Mesenchymal stem cell of the bone marrow (primary cell): ENCODE measurements around the genes BAZ2B and ITGB6.

DNA sequence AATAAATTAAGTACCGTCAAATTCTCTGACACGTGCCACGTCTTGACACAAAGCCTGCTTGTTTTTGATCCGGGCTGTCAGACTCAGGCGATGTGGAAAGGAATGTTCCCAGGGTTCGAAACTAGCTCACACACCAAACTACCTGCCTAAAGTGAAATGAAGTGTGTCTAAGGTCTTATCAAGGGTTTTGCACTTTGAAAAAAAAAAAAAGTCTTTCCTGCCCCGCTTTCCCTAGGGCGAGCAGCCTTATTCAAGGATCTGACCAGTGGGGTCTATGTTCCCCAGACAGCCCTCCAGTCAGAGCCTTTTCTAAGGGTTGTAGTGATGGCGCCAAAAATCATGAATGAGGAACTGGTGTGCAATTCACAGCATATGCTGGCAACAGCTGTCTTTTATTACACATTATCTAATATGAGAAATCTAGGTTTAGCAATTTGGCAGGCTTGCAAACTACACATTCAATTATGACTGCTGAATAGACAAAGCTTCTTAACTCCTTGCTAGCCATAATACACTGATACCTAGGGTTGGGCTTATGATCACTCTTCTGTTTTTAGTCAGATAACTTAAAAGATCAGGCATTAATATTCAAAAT, 4.5 kb downstream of the CYTIP start:
- CAGE, long polyA plus RNA: no peak

DNA sequence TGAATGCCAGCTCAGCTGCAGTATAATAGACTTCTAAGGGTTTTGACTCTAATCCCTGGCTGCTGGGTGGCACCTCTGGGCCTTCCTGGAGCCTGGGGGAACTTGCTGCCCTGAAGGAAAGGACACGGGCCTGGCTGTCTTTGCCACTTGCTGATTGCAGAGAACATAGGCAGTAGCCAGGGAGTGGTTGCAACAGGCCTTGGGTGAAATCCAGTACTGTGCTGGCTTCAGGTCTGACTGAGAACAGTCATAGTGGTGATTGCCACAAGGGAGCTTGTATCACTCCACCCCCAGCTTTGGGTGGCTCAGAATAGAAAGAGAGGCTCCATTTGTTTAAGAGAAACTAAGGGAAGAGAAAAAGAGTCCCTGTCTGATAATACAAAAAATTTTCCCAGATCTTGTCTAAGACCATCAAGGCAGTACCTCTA, 36.8 kb upstream of the CYTIP start:
- CAGE, long polyA plus RNA: no peak

DNA sequence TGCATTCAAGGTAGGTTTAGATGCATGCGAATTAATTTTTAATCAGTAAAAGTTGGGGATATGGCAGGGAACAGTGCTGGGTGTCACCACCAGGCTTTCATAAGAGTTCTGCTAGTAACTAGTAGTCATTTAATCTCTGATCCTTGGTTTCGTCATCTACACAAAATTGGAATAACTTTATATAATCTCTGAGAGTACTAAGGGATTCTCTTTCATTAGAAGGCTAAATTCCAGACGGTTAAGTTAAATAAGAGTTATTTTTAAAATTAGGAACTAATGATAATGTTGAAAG, 85.5 kb upstream of the CYTIP start:
- CAGE, long polyA plus RNA: no peak

DNA sequence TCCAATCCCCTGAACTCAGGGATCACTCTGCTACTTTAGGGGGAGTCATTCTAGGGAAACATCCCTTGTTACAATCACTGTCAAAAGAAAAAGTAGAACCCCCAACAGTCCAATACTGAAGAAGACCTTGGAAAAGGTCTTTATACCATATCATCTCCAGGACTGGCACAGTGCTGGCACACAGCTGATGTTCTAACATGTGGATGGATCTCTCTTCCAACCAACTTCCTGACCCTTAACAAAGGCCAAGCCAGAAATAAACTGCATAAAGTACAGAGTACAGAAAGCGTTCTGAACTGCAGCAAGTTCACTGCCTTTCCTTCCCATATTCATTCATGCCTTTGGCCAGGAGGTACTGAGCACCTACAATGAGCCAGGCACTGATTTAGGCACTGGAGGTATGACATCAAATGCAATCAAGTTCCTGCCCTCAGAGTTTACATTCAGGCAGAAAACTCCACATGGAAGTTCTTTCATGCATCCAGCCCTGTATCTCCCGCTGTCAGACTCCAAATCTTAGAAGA, 34.0 kb downstream of the ACVR1 start:
- CAGE, long polyA plus RNA: no peak

- CAGE, long polyA plus RNA: no peak
These were observed 22.4 kb downstream of the ACVR1 start for GRCh38 chr2:157853602-157854170.

GRCh38 chr2:157874583-157875331, 1.4 kb downstream of the ACVR1 start:
- CAGE, long polyA plus RNA: no peak

DNA sequence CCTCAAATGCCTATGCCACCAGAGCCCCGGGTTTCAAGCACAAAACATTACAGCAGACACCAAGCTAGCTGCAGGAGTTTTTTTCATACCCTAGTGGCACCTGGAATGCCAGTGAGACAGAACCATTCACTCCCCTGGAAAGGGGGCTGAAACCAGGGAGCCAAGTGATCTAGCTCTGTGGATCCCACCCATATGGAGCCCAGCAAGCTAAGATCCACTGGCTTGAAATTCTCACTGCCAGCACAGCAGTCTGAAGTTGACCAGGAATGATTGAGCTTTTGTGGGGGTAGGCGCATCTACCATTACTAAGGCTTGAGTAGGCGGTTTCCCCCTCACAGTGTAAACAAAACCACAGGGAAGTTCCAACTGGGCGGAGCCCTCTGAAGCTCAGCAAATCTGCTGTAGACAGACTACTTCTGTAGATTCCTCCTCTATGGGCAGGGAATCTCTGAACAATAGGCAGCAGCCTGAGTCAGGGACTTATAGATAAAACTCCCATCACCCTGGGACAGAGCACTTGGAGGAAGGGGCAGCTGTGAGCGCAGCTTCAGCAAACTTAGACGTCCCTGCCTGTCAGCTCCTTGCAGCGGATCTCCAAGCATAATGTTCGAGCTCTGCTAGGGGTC, 96.7 kb downstream of the CCDC148 start:
- CAGE, long polyA plus RNA: no peak

DNA sequence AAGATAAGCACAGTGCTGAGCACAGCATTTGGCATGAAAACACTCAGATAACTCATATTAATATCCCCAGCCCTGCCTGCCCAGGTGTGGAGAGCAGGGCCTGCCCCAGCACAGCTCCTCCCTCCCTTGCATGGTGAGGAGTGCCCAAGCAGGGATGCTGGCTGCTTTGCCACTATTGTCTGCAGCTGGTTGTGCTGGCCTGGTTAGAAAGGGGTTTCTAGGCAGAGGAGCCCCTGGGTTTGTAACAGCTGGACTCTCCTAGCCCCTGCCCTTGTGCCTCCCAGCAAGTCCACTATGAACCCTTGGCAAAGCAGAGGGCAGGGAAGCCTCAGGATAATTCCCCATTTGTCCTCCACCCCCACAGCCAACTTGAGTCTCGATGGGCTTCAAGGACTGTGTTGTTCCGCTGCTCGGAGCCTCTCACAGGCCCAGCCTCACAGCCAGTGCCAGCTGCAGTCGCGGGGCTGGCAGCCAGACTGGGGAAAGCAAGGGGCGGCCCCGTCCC, 72.1 kb upstream of the DAPL1 start:
- CAGE, long polyA plus RNA: no peak

GRCh38 chr2:158953807-158954221, 14.6 kb upstream of the TANC1 start:
- CAGE, long polyA plus RNA: no peak

DNA sequence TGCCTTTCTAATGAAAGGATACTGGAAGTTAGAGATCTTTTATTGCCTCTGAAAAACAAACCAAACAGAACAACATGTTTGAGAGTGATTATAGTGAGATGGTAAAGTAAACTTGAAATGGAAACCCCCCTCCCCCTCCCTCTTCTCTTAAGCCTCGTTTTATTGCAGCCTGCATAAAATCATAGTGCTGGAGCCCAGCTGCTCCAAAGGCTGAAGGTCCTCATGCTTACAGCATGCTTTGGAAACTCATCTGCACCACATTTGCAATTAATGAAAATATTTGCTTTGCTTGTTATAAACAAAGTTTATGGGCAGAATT, 125.1 kb downstream of the TANC1 start:
- CAGE, long polyA plus RNA: no peak

- CAGE, long polyA plus RNA: no peak
These were observed 148.7 kb downstream of the WDSUB1 start for GRCh38 chr2:159137804-159138233.

DNA sequence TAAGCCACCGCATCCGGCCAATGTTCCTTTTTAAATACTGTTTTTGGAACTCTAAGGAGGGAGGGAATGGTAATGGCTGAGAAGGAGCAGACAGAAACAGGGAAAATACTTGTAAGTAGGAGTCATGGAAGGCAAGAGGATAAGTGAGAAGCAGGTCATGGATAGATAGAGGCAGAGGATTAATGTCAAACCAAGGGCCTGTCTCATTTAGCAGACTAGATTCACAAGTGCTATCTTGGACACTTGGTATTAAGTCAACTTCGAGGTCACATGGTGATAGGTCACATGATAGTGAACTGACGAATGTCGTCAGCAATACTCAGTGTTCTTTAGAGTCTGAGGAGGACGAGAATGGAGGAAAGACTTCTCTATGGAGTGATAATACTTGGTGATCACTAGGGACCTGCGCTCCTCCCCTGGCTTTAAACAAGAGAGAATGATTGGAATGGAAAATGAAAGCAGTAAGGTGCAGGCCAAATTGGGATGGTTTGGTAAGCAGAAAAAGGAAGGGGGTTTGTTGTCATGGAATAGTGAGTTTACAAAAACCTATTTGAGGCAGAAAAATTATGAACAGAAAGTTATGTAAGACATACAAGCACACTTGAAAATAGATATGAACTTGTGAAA, 141.7 kb downstream of the WDSUB1 start:
- CAGE, long polyA plus RNA: no peak

- CAGE, long polyA plus RNA: no peak
These were observed 96.9 kb upstream of the WDSUB1 start for GRCh38 chr2:159383430-159383720.

GRCh38 chr2:159616252-159616871, at the start of gene BAZ2B:
Gene BAZ2B, minus strand, starts transcription at chr2:159616548.
- CAGE, long polyA plus RNA: no peak

GRCh38 chr2:159738468-159738854, 26.2 kb downstream of the MARCHF7 start:
- CAGE, long polyA plus RNA: no peak

- CAGE, long polyA plus RNA: no peak
These were observed 23.2 kb downstream of the CD302 start for GRCh38 chr2:159774560-159775380.

DNA sequence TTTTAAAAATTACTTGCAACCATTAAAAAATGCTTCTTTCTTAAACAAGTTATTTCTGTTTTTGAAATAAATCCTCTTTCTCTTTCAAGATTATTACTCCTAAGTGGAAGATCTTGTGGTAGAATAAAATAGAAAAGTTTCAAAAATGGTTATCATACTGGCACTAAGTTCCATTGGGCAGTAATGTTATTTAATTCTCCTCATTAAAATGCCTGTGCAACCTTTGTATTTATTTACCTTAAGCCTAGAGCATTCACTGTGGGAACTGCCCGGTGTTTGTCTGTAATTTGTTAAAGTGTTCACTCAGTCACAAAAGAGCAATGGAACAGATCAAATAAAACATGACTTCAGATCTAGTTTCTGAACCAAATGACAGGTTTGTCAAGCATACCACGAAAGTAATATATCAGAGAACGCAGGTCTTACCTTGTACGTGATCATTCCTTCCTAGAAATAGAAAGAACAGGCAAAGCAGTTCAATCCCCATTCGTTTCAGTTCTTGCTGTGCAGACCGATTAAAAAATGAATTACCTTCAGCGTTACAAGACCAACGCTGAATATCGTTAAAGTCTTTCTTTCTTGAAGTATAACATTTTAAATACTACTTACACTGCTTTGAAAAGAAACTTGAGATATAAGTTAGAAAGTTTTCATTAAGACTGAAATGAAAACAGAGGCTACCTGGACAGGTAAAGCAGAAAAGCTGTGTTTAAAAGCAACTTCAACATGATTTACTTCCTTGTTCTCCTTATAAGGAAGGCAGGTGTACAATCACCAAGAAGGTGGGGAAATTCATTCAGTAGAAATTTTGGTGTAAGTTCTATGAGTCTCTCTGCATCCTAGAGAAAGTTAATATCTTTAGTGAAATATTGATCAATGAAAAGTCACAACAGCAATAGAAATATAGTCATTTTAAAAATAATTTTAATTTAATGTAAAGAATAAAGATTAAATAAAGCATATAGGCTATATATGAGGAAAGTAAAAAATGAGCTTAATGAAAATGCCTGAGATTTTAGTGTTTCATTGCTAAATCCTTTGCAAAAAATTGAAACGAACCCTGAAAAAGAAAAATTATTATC, at the start of gene ITGB6:
Gene ITGB6, minus strand, starts transcription at position 696 of the 1,082 bp plus-strand sequence.
- CAGE, long polyA plus RNA: no peak

DNA sequence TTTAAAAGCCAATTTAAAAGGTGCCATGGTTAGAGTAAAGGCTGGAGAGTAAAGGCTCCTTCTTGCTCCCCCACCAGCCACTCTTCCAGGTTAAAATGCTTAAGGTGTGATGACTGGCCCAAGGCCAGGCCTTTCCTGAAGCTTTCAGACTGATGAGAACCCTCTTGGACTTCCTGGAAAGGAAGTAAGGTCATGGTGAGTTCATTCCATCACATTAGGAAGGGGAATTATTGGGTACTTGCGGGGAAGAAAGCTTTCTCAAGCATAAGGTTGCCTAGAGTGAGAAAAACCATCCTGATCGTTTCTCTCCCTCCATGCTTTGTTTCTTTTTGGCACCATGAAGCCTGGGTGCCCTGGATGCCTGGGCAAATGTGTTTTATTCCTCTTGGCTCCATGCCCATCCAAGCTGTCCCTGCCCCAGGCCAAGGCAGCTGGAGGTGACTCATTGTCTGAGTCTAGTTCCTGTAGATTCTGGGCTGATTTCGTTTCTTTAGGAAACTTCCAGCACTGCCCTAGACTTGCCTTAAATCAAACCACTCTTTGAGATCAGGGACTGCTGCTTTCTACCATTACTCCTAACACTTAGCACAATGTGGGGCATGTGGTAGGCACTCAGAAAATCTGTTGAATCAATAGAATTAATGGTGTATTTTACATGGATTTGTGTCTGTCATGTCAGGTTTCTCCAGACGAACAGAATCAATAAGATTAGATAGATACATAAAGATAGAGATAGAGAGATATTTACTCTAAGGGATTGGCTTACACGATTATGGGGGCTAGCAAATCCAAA, 41.7 kb upstream of the ITGB6 start:
- CAGE, long polyA plus RNA: no peak

DNA sequence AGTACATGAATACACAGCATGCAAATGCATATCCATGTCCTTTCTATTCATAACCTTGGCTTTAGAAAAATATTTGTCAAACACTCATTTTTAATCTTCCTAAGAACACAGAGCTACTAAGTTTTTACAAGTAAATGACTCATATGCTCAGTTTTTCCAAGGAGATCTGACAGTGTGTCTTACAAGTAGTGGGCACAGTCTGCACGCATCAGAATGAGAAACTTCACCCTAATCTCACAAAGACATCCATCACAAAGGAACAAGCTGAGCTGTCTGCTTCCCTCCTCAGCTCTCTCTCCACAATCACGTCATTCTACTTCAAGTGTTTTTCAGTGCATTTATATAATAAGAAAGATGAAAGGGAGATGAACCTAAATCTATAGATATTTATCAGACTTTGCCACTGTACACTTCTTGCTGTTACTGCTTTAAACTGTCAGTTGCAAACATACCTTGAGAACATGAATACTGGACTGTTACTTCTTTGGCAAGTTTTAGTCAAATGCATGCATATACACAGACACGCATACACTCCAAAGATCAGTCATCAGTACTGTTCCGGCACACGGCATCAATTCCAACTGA, 75.8 kb downstream of the RBMS1 start:
- CAGE, long polyA plus RNA: no peak

DNA sequence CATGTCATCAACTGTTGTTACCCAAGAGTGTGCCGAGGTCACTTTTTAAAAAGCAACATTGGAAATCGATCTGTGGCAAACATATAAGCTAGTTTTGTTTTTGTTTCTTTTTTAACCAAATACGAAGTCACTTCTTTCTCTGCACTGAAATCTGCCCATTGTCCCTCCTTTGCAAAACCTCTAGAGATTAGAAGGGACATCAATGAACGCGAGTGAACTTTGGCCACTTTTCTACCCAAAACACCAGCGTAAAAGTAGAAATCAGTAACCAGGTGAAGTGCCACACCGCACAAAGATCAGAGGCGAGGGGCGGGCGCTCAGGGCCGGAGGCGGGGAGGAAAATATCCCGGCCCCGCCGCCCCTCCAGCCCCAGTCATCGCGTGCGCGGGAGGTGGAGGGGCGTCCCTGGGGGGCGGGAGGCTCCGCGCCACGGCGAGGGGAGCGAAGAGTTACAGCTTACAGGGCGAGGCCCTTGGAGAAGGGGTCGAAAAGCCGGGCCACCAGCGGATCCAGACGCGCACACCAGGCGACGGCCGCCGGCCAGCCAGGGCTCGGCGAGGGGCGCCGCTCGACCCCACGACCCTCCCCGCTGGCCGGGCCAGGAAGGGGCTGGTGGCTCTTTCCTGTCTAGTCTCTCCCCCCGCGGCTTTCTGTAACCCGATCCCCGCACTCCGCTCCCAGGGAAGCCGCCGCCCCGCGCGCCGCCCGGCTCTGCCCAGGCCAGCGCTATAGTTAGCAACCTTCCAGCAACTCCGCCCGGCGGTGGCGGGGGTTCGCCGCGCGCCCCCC, 986 bp downstream of the RBMS1 start:
- CAGE, long polyA plus RNA: no peak